ENCODE results near the genes SPANXN5, KANTR, IQSEC2 and HUWE1.

- PRO-cap = no peak
These were observed 142.6 kb downstream of the BMP15 start for GRCh38 chrX:51053279-51053478.

DNA sequence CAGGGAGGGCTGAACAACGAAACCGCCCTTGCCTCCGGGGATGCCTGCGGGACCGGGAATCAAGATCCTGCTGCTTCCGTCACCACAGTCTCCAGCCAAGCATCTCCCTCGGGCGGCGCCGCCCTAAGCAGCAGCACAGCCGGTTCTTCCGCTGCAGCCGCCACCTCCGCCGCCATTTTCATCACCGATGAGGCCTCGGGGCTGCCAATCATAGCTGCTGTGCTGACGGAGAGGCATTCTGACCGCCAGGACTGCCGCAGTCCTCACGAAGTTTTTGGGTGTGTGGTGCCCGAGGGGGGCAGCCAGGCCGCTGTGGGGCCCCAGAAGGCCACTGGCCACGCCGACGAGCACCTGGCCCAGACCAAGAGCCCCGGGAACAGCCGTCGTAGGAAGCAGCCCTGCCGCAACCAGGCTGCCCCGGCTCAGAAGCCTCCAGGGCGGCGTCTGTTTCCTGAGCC lies 352 bp downstream of the EZHIP start:
- PRO-cap = no peak

GRCh38 chrX:51575773-51576070 lies 43.0 kb downstream of the CENPVL3 start:
- PRO-cap = no peak

DNA sequence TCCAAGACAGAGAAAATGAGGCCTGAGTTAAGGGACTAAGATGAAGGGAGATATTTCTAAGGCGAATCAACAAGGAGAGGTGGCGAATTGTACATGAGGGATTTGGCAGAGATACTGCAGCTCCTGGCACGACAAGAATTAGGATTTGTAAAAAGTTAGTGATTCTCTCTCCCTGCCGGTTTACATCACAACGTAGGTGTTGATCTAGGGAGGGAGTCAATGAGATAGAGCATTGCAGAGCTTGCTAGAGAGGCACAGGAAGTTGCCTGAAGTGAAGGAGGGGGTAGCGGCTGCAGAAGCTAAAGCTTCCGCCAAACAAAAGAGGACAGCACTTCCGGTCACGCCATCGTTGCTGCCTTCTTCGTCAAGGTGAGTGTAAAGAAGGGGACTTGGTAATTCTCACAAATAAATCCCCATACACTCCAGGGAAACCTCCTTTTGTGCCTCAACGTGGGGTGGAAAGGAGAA lies 59.5 kb downstream of the GSPT2 start:
- PRO-cap = no peak

DNA sequence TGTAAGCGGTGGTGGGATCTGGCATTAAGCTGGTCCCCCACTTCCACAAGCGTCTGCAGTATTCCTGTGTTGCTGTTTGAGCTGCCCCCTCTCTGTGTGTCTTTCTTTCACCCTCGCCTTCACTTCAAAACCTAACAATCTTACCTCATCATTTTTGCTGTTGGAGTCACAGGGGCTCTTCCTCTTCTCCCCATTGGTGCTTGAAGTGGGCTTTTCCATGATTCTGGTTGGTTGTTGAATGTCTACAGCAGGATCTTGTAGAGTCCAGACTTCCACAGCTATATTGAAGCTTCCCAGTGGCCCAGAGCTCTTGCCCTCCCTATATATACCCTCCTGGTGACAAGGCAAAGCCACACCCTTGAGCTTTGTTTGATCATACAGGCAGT lies at the start of gene SPANXN5:
SPANXN5 (minus strand) TSS at position 298 of the 386 bp plus-strand sequence.
- PRO-cap = no peak

DNA sequence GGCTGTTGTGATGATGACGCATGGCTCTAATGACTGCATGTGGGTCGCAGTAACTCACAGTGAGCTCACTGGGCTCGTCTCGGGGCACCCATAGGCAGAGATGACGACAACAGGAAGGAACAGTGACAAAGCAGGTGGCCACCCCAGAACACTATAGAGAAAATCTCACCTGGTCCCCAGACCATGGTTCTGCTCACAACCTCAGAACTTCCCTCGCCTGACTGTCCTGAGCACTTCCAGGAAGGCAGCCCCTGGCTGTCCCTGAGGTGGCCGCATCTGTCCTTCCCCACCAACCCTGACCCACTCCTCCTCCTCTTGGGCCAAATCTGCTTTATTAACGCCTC lies 30.8 kb upstream of the FAM156A start:
- PRO-cap = no peak

DNA sequence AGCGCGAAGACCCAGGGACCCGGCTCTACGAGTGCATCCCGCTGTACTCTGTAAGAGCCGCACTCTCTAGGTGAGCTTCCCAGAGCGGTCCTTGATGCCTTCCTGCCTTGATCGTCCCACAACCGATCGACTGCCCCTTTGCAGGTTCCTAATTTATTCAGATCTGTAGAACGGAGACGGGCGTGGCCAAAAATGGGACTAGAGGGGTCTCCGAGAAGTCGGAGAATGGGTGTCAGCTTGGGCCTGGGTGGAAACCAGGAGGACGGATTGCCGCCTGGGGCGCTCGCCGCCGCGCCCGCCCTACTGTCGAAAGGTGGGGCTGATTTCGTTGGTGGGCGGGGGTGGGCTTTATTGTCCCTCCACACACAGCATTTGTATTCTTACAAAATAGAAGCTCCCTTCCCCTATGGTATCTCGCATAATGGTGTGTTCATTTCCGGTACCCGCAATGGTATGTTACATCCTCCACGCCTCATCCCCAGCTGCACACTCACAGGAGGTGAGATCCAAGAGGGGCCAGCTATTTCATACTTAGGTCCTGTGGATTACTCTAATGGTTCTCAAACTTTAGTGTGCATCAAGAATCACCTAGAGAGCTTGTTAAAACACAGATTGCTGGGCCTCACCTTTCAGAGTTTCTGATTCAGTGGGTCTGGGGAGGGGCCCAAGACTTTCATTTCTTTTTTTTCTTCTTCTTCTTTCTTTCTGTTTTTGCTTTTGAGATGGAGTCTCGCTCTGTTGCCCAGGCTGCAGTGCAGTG lies 42.4 kb upstream of the FAM156A start:
- PRO-cap = no peak

GRCh38 chrX:53082469-53083344 lies 540 bp downstream of the TSPYL2 start:
- PRO-cap = no peak

DNA sequence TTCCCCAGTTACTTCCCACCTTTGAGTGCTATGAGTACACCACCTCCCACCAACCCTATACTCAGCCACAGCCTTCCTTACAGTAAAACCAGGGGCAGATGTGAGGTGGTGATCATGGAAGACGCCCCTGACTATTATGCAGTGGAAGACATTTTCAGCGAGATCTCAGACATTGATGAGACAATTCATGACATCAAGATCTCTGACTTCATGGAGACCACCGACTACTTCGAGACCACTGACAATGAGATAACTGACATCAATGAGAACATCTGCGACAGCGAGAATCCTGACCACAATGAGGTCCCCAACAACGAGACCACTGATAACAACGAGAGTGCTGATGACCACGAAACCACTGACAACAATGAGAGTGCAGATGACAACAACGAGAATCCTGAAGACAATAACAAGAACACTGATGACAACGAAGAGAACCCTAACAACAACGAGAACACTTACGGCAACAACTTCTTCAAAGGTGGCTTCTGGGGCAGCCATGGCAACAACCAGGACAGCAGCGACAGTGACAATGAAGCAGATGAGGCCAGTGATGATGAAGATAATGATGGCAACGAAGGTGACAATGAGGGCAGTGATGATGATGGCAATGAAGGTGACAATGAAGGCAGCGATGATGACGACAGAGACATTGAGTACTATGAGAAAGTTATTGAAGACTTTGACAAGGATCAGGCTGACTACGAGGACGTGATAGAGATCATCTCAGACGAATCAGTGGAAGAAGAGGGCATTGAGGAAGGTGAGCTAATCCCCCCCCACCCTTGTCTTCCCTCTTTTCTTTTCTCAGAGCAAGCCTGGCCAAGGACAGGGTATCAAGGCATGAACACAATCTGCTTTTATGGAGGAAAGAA lies 3.6 kb downstream of the TSPYL2 start:
- PRO-cap = no peak

DNA sequence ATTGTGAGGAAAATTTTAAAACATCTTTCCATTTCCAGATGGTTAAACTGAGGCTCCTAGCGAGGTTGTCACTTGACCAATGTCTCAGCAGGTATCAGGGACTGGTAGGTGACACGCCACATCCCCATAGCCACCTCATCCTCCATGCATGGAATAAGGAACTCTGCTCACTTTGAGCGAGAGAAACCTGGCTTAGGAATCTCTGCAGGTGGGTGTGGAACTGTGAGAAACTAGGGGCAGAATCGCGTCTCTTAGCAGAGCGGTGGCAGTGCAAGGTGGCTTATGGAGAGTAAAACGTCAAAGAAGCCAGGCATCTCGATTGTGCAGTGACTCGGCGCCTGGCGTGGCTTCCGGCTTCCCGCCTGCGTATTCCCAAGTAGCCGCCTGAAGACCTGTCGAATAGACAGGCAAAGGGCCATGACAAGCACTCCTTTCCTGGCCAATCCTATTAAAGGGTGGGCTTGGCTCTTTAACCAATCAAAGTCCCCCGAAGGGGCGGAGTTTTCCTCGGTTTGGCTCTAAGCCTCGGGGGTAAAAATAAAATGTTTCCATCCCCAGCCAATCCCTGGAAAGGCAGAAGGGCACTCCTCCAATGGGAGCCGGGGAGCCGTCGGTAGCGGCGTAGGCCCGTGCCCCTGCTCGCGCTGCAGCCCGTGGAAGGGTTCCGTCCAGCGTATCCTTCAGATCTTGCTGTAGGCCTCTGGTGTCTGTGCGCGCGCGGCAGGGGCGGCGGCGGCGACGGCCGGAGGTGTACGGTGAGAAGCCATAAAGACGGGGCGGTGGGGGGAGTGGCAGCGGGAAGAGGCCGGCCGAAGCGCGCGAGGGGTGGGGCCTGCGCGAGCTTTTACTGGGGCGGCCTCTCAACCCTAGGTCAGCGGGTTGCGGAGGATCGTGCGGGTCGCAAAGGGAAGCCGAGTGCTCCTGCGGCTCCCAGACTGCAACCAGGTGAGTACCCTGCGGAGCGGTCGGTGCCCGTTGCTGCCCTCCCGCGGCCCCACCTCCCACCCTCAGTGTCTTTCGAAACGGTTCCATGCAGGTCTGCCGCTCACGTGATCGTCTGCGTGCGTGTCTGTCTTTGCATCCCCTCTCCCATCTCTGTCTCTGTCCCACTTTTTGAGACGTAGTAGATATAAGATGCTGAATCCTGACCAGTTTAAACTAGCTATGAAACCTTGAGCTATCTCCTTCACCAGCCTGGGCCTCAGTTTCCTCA lies at the start of gene KANTR:
KANTR (plus strand) TSS at position 613 of the 1,213 bp plus-strand sequence.
- PRO-cap = bidirectional peak, plus-strand start at position 683 of the sequence, minus-strand start at position 422 of the sequence; bidirectional peak, plus-strand start at position 874 of the sequence, minus-strand start at position 744 of the sequence

- PRO-cap = unidirectional peak, plus-strand start at chrX:53266955; bidirectional peak, plus-strand start at chrX:53267094, minus-strand start at chrX:53267011
These were observed 41.8 kb upstream of the KDM5C start for GRCh38 chrX:53266723-53267219.

DNA sequence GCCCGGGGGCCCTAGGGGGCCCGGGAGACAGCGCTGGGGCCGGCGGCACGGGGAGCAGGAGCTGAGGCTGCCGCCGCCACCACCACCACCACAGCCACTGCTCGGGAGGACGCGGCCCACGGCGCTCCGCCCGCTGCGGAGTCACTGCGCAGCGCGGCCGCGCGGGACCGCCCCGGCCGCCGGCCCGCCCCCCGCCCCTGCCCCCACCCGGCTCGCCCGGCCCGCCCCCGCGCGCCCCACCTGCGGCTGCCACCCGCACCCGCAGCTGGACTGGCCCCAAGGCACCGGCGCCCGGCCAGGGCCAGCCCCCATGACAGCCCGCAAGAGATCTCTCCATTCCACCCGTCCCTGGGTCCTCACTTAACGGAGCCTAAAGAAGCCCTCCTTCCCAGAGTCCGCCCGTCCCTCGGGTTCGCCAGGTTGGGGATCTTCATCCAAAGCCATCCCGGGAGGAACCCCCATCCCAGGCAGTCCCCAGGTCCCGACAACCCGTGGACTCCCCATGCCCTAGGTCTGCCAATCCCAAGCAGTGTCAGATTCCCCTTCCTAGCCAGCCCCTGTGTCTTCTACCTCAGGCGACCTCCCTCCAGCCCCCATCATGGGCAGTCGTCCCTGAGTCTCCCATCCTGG lies at the start of gene IQSEC2:
IQSEC2 (minus strand) TSS at position 99 of the 630 bp plus-strand sequence.
- PRO-cap = no peak

- PRO-cap = no peak
These were observed 48.2 kb downstream of the SMC1A start for GRCh38 chrX:53374119-53374841.

DNA sequence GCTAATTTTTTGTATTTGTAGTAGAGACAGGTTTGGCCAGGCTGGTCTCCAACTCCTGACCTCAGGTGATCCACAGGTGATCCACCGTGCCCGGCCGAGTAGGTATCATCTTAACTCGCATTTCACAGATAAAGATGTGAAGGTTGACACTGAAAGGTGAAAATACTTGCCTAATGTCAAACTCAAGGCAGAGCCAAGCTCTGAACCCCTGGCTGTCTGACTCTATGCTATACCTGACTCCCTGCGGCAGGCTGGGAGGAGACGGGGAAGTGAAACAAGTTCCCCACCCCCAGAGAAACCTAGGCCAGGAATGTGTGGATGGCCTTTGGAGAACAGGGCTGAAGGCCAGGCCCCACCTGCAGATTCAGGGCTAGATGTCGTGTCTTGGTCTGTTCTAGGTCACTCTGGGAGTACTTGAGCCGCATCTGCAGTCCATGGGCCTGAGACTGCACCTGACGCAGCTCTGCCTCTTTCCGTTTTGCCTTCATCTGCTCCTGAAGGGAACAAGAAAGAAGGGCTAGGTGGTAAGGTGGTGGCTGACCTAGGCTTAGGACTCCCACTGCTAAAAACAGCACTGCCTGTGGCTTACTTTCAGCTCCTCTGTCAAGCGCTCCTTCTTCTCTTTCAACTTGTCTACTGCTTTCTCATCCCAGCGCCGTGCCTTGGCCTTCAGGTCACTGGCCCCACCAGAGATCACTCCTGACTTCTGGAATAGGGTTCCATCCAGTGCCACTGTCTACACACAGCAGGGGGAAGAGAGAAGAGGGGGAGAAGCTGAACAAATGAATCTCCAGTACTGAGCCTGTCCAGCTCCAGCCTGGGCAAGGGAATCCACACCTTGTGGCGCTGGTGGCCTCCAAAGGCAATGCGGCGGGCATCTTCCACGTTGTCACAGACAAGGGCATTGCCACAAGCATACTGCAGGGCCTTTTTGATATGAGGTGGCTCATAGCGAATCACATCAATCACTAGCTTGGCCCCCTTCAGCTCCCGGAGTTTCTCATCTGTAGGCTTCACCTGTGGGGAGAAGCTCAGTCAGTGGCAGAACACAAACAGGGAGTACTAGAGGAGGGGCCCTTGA lies 17.5 kb downstream of the SMC1A start:
- PRO-cap = no peak

DNA sequence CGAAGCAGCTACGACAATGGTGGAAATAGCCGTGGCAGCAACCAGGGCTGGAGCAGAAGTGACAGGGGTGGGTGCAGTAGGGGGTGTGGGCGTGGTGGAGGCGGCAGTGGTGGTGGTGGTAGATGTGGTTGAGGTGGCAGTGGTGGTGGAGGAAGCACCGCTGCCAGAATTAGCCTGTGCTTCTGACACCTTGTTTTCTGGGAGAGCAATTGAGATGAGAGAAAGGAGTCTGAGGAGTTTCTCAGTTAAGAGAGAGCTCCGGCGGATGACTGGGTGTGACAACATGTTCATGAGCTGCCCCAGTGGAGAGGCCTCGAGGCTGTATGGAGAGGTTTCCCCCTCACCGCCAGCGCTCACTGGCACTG lies 113.5 kb upstream of the HSD17B10 start:
- PRO-cap = no peak

DNA sequence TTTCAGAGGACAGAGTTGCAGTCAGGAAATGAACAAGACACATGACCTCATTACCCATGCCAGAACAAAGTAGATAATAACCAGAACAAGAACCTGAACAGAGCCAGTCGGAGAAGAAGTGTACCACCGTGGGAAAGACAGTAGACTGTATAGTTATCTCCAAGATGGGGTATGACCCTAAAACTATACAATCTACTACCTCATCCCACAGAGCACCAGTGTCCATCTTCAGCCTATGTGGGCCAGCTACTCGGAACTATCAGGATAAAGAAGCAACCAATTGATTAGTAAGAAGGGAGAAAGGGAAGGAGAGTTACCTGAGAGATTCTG lies 122.9 kb upstream of the HSD17B10 start:
- PRO-cap = no peak

DNA sequence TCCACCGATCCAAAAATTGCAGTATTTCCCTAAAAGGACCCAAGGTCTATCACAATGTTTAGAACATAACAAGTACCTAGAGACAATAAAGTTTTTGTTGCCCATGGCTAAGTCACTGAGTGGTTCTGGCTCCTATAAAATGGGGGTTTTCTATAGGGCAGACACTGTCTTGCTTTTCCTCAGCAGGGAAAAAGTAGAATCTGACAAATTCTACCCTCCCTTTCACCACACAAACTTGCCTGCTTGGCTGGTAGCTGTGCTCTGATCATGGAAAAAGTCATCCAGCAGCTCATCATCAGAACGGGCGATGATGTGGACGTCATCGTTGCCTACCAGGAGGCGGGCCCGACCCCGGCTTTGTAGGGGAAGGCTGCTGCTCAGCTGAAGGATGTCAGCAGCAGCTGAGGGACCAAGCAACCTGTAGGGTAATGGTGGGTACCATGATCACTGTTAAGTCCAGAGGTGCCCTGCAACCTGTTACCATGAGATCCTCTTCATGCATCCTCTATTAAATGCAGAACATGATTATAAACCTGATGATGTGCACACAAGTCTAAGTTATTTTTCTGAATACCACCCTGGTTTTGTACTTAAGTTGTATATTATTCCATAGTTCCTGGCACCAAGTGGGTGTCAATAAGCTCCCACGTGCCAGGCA lies 125.1 kb upstream of the HSD17B10 start:
- PRO-cap = no peak

DNA sequence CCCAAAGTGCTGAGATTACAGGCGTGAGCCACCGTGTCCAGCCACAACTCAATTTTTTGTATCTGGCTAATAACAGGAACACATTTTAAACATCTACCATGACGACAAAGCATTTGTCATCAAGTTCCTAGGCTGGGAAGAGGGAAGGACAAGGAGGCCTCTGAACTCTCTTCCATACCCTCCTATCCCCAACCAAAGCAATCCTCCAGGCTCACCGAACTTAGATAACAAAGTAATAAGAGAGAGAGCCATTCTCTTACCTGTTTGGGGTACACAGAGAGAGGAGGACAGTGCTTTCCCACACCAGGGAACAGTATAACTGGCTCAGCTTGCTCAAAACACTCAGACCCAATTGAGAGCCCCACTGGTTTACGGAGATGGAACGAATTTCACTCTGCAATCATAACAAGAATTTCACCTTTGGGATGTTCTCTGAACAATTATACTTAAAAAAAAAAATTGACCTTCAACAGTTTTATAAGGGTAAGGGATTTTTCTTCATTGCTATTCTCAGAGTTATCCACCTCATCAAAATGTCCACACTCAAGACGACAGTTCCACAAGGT lies 83.3 kb downstream of the HUWE1 start:
- PRO-cap = no peak

DNA sequence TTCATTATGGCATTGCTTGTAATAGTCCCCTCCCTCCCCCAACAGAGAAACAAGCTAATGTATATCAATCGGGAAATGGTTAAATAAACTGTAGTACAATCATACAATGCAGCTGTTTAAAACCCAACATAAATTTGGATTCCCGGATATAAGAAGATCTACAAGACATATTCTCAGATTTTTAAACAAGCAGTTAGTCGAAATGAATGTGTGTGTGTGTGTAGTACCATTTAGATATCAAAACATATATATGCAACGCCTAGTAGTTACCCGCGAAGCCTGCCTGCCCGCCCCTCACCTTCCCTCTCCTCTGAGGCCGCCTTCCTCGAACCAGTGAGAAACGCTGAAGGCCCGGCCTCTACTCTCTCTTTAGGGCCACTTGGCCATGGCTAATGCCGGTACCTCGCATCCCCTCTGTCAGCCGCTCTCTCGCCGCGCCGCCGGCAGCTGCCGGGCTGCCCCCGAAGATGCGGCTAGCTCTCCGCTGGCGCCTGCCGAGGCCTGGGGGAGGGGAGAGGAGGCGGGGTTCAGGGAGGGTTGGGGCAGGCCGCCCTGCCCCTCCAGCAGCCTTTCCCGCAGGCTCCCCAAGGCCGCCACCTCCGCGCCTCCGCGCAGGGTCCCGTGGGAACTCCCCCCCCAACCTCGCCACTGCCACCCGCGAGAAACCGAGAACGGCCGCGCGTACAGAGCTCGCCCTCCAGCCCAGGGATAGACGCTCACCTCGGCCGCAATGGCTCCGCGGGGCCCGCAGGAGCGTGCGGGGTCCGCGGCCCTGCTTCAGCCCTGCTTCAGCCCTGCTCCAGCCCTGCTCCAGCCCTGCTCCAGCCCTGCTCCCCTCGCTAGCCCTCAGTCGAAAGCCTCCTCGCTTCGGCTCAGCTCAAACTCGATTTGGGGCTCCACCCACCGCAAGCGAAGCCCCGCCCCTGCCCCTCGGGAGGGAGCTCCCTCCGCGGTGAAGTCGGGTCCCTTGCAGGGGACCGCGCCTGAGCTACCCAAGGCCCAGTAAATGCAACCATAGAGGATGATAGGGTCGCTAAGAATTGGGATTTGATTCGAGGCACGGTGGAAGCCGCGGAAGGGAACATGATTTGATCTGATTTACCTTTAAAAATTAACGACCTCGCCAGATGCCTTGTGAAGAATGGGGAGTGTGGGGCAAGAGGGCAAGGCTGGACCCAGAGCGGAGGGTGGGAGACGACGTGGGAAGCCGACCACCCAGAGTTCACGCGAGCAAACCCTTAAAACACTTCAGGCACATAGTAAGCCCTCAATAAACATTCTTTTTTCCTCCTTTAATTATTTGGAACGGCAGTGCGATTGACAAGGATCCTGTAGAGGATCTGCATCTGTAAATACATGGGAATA lies at the start of gene HUWE1:
HUWE1 (minus strand) TSS at position 852 of the 1,365 bp plus-strand sequence.
- PRO-cap = bidirectional peak, plus-strand start at position 648 of the sequence, minus-strand start at position 469 of the sequence; bidirectional peak, plus-strand start at position 933 of the sequence, minus-strand start at position 856 of the sequence

- PRO-cap = no peak
These were observed 58.7 kb upstream of the HUWE1 start for GRCh38 chrX:53745346-53745579.